Right ventricle myocardium (tissue), 1 donor: ENCODE measurements around a stretch of chr11.

GRCh38 chr11:126359411-126360526 lies 4.3 kb downstream of the ST3GAL4 start:
- PRO-cap, 2 experiments: peak in 2 of 2 experiments; most common minus-strand start chr11:126359684 (in 1)

GRCh38 chr11:126384368-126384869 lies 28.9 kb downstream of the ST3GAL4 start:
- PRO-cap, 2 experiments: no peak in any of the 2 experiments

GRCh38 chr11:126426823-126427222 lies 71.3 kb downstream of the ST3GAL4 start:
- PRO-cap, 2 experiments: no peak in any of the 2 experiments

DNA sequence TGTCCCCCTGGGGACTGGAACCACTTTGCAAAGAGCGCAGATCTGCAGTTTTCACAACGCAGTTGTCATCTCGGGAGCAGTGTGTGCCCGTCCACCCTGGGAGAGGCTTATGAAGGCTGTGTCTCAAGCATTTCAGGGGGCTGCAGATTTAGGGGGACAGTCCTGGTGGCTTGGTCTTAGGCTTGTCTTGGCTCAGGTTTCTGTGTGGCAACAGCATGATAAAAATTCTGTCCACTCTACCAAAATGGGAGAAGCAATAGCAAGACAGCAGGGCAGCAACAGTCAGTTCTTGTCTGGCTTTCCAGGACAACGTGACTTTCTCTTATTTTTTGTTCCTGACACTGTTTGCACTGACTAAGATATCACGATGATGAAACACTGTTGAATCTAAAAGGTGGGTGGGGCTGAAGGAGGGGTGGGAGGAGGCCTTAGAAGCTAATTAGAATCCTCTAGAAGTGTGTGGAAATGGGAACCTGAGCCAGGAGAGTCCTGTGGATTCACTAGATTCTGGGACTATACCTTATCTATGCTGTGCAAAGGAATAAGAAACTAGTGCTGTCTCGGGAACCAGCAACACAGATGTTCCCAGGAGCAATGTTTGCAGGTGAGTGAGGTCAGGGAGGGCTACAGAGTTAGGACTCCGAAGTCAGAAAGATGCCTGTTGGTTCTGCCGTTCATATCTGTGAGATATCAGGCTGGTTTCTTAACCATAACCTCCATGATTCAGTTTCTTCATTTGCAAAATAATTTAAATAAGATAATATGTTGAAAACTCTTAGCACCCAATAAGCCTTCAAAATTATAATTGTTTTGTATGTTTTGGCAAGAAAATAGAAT lies 300.3 kb downstream of the ST3GAL4 start:
- PRO-cap, 2 experiments: no peak in any of the 2 experiments

GRCh38 chr11:126990268-126990833 lies 10.2 kb downstream of the KIRREL3 start:
- PRO-cap, 2 experiments: no peak in any of the 2 experiments

DNA sequence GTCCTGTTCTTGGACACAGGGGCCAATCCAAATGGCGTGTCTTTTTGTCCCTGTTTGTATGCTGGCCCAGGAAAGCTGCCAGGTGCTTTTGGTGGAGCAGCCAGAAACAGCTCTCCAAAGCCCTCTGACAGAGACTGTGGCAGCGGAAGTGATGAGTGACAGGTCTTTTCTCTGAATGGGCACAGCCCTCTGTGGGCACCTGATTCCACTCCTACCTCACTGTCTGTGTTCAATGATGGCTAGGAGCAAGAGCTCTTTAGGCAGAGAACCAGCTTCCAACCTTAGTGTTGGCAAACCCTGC lies 106.4 kb upstream of the KIRREL3 start:
- PRO-cap, 2 experiments: no peak in any of the 2 experiments

- PRO-cap, 2 experiments: no peak in any of the 2 experiments
Measured at GRCh38 chr11:127109779-127110297, 109.3 kb upstream of the KIRREL3 start.

GRCh38 chr11:128054241-128054746 lies 533.1 kb downstream of the ETS1 start:
- PRO-cap, 2 experiments: no peak in any of the 2 experiments

DNA sequence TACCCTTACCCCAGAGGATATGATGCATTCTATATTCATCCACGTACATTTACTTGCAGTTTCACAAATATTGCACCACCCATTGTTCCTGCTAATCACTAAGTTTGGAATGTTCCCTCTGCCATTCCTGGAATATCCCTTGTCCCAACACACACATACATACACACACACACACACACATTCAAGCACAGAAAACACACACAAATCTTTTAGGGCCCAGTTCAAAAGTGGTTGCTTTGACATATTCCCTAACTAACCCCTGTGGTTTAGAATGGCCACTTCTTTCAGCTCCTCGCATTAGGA lies 379.4 kb downstream of the ETS1 start:
- PRO-cap, 2 experiments: no peak in any of the 2 experiments

- PRO-cap, 2 experiments: no peak in any of the 2 experiments
Measured at GRCh38 chr11:128291879-128292390, 295.4 kb downstream of the ETS1 start.

DNA sequence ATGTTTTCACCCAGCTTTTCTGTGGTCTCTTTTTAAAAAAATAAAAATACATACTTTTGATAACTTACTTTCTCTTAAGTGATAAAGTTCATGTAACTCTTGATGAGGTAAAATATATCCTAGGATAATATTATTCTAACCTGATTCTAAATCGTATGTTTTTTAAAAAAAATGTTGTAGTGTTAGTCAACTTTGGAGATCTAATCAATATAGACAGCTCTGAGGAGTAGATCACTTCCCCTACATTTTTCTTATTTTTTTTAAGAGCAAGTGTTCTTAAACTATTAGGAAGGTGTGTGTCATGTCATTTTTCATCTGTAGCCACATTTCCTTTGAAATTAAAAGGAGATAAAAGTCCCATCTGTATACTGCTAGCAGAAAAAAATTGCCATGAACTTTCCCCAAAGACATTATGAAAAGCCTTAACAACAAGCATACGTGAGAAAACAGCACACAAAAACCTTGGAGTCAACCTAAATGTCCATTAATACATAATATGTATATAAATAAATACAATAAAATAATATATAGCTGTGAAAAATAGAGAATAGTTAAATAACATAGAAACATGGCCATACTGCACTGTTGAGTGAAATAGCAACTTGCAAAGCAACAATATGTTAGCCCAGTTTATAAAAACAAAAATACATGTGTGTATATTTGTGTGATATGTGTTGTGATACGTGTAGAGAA lies 286.6 kb downstream of the ETS1 start:
- PRO-cap, 2 experiments: no peak in any of the 2 experiments

DNA sequence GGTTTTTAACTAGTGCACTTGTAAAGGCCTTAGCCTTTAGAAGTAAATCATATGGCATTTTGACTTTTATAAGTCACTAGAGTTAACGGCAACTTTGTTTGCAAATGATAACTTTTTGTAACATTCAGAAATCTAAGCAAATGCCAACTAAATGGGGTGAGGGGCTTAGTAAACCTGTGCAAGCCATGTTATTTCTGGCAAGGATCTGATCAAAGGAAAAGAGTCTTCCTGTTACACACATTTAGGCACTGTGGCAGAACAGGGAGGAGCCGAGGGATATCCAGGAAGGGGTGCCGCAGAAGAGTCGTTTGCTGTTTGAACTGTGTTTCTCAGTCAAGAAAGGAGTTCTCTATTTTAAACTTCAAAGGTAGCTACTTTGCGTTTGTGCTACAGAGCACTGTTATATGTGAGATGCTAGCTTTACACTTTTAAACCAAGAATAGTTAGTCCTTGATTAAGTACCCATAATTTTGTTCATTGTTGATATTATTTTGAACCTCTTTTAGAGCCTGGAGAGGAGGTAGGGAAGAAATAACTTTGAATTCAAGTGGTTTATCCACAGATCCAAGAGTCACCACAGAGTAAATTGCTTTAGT lies 175.5 kb downstream of the ETS1 start:
- PRO-cap, 2 experiments: no peak in any of the 2 experiments

- PRO-cap, 2 experiments: peak in 2 of 2 experiments; most common plus-strand start chr11:128424994 (in 1); most common minus-strand start chr11:128424867 (in 2)
Measured at GRCh38 chr11:128424647-128425619, 162.4 kb downstream of the ETS1 start.

- PRO-cap, 2 experiments: no peak in any of the 2 experiments
Measured at GRCh38 chr11:128453390-128454014, 133.9 kb downstream of the ETS1 start.

DNA sequence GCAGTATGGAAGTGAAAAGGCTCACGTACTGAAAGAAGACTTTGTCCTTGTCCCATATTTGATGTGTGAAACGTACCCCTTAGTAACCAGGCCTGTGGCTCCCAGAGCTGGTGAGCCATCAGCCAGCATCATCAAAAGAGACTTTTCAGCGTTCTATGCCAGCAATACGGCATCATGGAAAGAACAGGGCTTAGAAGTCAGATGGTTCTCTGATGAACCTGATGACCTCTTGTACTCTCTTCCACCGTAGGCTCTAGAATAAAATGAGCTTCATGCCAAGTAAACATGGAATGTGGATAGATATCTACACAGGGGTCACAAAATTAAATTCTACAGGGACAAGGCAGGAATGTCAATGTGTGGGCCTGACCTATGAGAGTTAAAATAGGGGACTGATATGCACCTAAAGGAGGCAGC lies 130.8 kb downstream of the ETS1 start:
- PRO-cap, 2 experiments: no peak in any of the 2 experiments

DNA sequence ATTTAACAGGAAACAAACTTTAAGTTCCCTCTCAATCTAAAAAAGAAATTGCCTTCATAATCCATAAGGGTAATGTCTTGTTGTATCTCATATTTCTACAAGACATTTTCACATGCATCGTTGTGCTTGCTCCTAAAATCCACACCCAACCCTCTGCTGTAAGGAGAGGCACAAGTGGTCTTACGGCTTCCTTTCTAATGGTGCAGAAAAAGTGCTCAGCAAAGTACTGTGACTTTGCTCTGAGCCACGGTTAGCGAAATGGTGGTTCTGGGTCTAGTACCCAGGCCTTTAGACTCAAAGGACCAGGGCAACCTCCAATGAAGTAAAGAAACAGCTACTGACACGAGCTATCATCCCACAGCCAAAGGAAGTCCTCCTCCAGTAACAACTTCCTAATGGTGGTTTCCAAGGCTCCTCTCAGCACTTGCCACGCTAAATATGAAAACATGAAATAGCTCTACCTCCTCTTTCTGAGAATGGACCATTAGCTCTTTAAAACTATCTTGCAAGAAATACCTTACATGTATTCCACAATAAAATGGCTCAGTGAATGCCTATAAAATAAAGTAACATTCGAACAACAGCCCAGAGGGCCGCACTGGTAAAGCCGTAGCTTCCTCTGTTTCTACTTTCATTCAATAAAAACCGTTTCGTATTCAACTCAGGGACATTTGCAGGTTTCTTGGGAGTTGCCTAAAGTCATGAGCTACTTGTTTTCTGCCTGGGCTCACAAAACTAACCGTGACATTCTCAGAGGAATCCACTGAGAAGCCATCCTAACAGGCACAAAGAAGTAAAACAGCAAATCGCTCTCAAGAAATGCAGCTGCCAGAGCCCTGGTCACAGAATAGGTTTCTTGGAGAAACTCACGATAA lies 122.4 kb downstream of the ETS1 start:
- PRO-cap, 2 experiments: no peak in any of the 2 experiments

GRCh38 chr11:128501848-128502503 lies 85.4 kb downstream of the ETS1 start:
- PRO-cap, 2 experiments: peak in 1 of 2 experiments; most common minus-strand start chr11:128502069 (in 1)

DNA sequence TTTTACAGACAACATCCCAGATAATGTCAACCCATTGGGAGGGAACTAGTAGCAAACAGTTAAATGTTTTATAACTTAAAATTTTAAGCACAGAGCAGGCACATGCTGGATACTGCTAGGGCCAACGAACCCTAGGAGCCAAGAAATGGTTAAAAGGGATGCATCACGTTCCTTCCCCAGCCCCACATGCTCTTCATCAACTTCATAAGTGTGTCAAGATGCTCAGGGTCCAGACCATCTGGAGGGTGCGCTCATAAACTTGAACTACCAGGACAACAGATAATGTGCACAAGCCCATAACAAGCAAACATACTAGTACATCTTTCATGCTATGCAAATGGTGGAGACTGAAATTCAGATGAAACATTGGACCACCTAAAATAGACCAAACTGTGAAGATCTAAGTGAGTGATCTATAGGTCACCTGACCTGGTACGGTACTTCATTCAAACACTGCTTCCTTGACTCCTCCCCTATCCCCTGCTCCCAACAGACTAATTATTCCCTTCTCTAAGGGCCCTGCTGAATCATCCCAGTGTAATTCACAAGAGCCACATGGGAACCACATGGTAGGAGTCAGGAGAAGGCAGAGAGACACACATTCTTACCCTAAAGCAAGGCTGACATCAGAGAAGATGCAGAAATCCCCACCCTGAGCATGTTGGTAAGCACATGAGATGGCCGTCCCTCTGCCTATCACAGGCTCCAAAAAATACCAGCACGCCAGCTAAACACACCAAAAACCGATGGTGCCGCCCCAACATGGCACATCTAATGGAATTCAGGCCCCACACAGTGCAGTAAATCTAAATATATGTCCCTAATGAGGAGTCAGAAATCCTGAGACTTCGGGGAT lies 83.9 kb downstream of the ETS1 start:
- PRO-cap, 2 experiments: no peak in any of the 2 experiments

DNA sequence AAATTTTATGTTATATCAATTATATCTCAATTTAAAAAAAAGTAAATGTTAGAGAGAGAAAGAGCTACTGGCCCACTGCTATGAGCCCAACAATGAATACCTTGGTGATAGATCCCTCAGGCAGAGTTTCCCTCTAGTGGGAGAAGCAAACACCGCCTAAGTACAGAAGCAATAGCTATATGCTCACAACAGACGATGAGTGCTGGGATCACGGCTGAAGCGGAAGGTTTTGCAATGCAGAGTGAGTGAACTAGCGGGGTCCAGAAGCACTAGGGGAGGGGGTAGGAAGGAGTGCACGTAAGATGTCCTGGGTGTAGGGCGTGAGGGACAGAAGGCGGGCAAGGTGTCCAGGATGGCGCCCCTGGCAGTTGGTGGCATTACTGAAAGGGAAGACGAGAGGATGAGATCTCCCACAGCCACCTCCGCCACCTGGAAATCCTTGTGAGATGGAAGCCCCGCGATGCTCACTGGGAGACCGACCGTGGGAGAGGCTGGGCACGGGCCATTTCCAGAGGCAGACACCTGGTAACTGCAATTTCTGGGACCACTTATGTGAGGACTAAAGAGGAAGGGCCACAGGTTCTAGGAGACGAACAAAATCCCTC lies 81.0 kb downstream of the ETS1 start:
- PRO-cap, 2 experiments: no peak in any of the 2 experiments

DNA sequence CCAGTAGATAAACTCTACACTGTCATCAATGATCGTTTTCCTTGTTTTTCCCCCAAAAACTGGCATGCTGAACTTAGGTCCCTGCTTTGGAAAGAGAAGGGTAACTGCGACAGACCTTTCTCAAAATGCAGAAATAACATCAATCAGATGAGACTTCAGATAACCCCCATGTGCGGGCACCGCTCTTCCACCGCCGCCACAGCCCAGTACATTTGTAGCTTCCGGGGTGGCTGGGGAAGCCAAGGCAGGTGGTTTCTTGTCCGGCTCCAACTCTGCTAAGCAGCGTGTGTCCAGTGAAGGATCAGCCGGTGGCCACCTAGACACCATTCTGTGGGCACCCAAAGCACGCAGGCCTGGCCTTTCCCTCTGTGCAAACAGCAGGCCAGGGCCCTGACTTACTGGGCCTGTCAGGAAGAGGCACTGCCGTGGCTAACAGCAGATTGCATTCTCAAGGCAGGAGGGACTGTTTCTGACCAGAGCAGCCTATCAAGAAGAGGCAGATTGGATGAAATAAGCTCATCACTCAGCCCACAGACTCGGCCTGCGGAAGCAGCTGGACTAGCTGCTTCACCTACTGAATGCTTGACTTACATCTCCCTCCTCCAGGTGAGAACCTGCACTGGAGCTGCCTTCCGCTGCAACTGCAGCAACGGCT lies 74.9 kb downstream of the ETS1 start:
- PRO-cap, 2 experiments: no peak in any of the 2 experiments